ENCODE measurements around the gene RPS23.

- PRO-cap, result unidirectional peak, plus-strand start at chr5:81342716
- RAMPAGE, long total RNA, 5 experiments, result no peak in any of the 5 experiments
- RRBS, result no CpG with 5 or more reads among the region's 3 CpGs
These were observed 41.1 kb downstream of the ZCCHC9 start for GRCh38 chr5:81342505-81342792.

GRCh38 chr5:81344775-81345279 is 43.4 kb downstream of the ZCCHC9 start:
- PRO-cap, result no peak
- RAMPAGE, long total RNA, 5 experiments, result no peak in any of the 5 experiments
- RRBS, result no CpG with 5 or more reads among the region's 13 CpGs

DNA sequence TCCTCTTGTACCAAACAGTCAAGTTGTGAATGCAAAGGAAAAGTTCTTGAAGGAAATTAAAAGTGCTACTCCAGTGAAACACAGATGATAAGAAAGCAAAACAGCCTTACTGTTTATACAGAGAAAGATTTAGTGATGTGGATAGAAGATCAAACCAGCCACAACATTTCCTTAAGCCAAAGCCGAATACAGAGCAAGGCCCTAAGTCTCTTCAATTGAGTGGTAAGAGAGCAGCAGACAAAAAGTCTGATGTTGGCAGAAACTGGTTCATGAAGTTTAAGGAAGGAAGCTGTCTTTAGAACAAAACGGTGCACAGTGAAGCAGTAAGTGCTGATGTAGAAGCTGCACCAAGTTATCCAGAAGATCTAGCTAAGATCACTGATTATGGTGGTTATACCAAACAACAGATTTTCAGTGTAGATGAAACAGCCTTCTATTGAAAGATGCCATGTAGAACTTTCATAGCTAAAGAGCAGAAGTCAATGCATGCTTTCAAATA is 144.2 kb upstream of the ACOT12 start:
- PRO-cap, result no peak
- RAMPAGE, long total RNA, 5 experiments, result no peak in any of the 5 experiments
- RRBS, result no CpG with 5 or more reads among the region's 2 CpGs

- PRO-cap, result no peak
- RAMPAGE, long total RNA, 5 experiments, result start-site peak on the minus strand in 3 of 5 experiments, at chr5:81723961-81724213 at its widest, 5 to 9 reads per replicate
- RRBS, result no CpG with 5 or more reads among the region's 1 CpG
These were observed 27.1 kb downstream of the SSBP2 start for GRCh38 chr5:81723861-81724165.

GRCh38 chr5:82083852-82084504 is 112.2 kb downstream of the ATG10 start:
- PRO-cap, result no peak
- RAMPAGE, long total RNA, 5 experiments, result start-site peak on the plus strand in 1 of 5 experiments, at chr5:82084081-82084208 at its widest, 6 reads per replicate
- RRBS, result no CpG with 5 or more reads among the region's 11 CpGs

DNA sequence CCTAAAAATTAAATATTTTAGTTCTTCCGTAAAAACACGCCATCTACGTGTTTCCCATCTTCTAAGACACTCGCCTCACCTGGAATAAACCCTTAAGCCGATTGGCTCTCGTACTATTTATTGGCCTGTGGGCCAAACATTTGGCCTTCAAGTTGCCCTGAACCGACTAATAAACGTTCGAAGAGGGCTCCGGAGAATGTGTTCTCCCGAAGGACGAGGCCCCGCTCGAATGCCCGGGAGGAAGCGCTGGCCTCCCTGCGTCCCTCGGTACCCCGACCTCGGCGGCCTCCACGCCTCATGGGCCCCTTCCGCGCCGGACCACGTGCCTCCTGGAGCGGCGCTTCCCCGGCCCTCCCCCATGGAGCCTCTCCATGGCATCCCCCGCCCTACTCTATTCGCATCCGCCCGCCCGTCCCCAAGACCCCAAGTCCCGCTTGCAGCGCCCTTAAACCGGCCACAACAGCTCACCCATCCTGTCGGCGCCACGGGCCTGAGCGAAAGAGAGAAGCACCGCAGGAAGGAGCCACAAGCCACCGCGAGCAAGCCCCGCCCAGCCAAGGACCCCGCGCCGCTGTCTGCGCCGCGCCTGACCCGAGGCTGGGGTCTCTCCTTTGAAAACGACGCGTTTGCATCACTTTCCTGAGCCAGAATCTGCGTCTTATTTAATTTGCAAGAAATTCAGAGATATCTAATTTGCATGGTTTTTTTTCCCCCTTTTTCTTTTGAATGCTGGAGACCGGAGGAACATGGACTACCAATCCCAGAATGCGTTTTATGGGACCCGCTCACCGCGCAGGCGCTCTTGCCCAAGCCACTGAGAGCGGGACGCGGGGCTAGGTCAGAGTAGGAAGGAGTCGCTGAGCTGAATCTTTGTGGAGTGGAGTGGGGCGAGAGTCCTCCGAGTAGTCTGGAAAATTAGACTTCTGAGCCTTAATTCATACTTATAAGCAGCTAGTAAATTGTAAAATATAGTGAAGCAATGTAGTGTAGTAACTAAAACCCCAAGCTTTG is at the start of gene RPS23:
Gene RPS23 (minus strand): TSS at position 503 of the 1,011 bp plus-strand sequence.
- PRO-cap, result bidirectional peak, plus-strand start at position 854 of the sequence, minus-strand start at position 503 of the sequence
- RAMPAGE, long total RNA, 5 experiments, result start-site peak on the plus strand in 1 of 5 experiments, centred at position 813 of the sequence, 7 reads per replicate; start-site peak on the minus strand in 4 of 5 experiments, centred at positions 503 to 518 of the sequence, 4,474 to 75,856 reads per replicate
- RRBS, result 1% methylated on average over 13 of the region's 68 CpGs

DNA sequence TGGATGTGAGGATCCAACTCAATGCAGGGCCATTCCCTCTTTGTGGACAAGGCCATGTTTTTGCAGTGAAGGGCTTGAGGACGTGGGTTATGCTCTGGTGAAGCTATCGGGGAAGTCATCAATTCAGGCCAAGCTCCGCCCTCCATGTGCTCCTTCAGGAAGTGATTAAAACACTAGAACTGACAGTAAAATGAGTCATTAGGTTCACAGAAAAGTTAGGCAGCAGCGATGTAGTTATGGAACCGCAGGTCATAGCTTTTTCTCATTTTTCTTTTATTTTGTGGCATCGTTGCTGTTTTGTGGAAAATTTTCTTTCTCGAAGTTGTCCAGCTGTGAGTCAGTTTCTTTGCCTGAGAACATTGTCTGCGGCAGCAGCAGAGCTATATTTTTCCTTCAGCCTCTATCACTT is 110.7 kb upstream of the RPS23 start:
- PRO-cap, result no peak
- RAMPAGE, long total RNA, 5 experiments, result no peak in any of the 5 experiments
- RRBS, result no CpG with 5 or more reads among the region's 8 CpGs

DNA sequence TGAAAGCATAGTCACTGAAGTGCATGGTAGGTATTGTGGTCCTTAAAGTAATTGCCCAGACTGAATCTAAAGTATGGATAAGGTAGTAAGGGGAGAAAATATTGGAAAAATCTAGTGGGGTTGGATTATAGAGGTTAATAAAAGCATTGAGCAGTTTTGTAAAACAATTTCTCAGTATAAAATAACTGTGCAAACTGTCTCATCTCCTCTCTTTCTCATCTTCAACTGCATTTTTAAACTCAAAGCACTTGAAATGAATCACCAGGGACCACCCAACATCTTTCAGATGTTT is 61.8 kb downstream of the TMEM167A start:
- PRO-cap, result no peak
- RAMPAGE, long total RNA, 5 experiments, result no peak in any of the 5 experiments

DNA sequence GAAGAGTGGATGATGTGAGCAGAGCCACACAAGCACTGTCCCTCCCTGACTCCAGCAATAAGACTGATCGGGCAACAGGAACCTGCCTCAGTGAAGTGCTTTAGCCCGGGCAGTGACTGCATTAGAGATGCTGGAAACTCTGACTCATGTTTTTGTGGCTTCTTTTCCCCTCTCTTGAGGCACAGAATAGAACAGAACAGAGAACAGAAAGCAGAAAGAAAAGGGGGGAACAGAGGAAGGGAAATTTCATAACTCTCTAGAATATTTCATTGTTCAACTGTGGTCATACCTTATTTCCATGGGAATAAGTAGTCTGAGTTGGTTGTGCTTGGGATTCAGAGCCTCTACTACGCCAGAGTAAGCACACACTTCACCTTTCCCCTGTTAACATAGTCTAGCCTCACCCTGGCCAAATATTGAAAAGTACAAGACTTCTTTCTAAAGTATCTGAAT is 164.8 kb upstream of the VCAN start:
- PRO-cap, result bidirectional peak, plus-strand start at position 334 of the sequence, minus-strand start at position 56 of the sequence
- RAMPAGE, long total RNA, 5 experiments, result no peak in any of the 5 experiments
- RRBS, result no CpG with 5 or more reads among the region's 3 CpGs

DNA sequence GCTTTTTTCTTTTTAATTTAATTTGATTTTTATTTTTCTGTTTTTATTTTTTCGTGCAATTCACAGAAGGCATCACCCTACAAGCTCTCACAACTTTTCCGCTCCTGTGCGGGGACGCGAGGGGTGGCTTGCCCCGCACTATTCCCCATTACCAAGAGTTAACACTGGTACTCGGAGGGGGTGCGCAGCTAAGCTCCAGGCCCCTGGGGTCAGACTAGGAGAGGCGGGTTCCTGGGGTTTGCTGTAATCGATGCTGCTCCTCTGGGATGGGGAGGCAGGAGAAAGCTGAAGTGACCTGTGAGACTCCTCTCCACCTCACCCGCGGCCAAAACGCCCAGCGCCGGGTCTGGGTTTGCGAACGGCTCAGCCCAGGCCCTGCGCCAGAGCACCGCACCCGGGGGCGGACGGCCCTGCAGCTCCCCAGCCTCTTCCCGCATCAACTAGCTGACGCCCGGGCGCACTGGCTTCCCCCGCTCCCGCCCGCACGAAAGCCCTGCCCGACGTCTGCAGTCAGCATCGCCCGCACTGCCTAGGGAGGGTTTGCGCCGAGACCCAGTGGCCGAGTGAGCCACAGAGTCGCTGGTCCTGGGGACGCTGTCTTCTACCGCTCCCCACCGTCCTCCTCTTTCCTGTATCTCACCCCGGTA is 1.1 kb downstream of the EDIL3 start:
- PRO-cap, result bidirectional peak, plus-strand start at position 555 of the sequence, minus-strand start at position 442 of the sequence
- RAMPAGE, long total RNA, 5 experiments, result no peak in any of the 5 experiments
- RRBS, result 15% methylated on average over 12 of the region's 42 CpGs

DNA sequence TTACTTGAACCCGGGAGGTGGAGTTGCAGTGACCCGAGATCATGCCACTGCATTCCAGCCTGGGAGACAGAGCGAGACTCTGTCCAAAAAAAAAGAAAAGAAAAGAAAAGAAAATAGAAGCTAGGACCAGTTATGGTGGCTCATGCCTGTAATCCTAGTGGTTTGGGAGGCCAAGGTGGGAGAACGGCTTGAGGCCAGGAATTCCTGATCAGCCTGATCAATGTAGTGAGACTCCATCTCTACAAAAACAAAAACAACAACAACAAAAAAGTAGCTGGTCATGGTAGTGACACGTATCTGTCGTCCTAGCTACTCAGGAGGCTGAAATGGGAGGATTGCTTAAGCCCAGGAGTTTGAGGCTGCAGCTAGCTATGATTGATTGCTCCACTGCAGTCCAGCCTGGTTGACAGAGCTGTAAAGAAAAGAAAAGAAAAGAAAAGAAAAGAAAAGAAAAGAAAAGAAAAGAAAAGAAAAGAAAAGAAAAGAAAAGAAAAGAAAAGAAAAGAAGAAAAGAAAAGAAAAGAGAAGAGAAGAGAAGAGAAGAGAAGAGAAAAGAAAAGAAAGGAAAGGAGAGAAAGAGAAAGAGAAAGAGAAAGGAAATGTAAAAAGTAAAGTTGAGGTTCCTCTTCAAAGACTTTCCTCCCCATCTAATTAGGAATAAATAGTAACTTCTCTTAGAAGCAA is 154.4 kb upstream of the EDIL3 start:
- PRO-cap, result no peak
- RAMPAGE, long total RNA, 5 experiments, result no peak in any of the 5 experiments
- RRBS, result no CpG with 5 or more reads among the region's 6 CpGs

DNA sequence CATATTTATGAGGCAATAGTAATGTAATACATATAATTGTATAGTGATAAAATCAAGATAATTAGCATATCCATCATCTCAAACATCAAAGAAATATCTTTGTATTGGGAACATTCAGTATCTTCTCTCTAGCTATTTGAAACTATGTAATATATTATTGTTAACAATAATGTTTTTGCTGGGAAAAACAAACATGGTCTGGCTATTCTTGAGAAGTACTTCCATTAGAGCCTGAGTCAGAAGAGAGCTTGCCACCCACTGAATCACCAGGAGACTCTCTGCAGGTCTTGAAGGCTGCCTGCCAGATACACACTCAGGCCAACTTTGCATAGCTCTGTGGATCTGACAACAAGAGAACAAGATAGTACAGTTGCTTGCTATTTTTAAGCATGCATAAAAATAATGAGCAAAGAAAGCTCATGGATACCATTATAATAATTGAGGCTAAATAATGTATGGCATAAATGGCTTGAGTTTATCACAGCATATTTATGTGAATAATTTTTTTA is 501.2 kb upstream of the EDIL3 start:
- PRO-cap, result no peak
- RAMPAGE, long total RNA, 5 experiments, result no peak in any of the 5 experiments

GRCh38 chr5:85293385-85293732 is 908.7 kb upstream of the EDIL3 start:
- PRO-cap, result no peak
- RAMPAGE, long total RNA, 5 experiments, result no peak in any of the 5 experiments
- RRBS, result no CpG with 5 or more reads among the region's 4 CpGs

DNA sequence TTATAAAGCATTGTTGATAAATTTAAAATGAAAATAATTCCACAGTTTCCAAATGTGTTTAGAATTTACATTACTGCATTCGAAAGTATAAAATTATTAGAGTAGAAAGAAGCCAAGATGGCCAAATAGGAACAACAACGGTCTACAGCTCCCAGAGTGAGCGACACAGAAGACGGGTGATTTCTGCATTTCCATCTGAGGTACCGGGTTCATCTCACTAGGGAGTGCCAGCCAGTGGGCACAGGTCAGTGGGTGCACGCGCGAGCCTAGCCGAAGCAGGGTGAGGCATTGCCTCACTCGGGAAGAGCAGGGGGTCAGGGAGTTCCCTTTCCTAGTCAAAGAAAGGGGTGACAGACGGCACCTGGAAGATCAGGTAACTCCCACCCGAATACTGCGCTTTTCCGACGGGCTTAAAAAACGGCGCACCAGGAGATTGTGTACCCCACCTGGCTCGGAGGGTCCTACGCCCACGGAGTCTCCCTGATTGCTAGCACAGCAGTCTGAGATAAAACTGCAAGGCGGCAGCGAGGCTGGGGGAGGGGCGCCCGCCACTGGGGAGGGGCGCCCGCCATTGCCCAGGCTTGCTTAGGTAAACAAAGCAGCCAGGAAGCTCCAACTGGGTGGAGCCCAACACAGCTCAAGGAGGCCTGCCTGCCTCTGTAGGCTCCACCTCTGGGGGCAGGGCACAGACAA is 979.2 kb upstream of the COX7C start:
- PRO-cap, result no peak
- RAMPAGE, long total RNA, 5 experiments, result no peak in any of the 5 experiments
- RRBS, result no CpG with 5 or more reads among the region's 26 CpGs

DNA sequence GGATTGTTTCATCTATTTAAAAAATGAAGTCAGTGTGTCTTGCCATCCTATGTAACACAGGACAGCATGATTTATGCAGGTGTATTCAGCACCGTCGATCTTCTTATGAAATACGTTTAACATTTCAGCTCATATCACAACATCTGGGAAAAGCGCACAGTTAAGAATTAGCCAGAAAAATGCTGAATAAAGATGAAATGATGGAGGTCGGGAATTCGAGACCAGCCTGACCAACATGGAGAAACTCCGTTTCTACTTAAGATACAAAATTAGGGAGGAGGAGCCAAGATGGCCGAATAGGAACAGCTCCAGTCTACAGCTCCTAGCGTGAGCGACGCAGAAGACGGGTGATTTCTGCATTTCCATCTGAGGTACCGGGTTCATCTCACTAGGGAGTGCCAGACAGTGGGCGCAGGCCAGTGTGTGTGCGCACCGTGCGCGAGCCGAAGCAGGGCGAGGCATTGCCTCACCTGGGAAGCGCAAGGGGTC is 107.3 kb upstream of the COX7C start:
- PRO-cap, result no peak
- RAMPAGE, long total RNA, 5 experiments, result no peak in any of the 5 experiments
- RRBS, result no CpG with 5 or more reads among the region's 21 CpGs

DNA sequence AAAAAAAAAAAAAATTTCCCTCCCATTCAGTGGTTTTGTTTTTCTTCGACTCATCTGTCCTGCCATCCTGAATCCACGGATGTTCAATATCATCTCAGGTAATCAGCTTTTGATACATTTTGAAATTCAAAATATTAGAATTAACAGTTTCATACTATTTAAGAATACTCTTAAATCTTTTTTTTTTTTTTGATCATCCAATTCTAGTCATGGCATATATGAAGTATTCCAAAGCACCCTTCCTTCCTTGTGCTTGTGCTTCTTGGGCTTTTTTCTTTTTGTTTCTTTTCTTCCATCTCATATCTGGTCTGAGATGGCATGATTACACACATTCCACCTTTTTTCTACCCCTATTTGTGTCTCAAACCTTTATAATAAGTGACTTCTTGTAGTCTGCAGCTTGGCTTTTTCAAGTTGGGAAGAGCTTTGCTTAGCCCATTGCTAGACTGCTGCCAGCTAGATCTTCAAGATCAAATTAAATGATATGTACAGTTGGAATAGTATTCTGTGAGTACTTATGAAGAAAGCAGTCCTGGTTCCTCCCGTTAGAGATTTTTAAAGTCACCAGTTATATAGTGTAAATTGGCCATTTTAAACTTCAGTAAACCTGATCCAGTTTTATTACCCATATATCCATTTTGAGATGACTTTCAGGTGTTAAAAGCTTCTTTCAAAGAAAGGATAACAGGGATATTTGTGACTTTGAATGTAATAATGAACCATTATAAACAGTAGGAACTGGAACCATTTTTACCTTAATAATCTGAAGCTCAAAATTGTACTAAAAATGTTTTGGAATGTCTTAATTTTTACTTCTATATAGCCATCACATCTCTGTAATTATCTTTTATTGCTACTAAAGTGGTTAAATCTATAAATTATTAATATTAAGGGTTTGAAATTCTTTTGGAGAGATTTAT is 28.8 kb downstream of the CCNH start:
- PRO-cap, result no peak
- RAMPAGE, long total RNA, 5 experiments, result start-site peak on the minus strand in 2 of 5 experiments, centred at positions 218 to 496 of the sequence, 10 to 16 reads per replicate
- RRBS, result no CpG with 5 or more reads among the region's 3 CpGs

DNA sequence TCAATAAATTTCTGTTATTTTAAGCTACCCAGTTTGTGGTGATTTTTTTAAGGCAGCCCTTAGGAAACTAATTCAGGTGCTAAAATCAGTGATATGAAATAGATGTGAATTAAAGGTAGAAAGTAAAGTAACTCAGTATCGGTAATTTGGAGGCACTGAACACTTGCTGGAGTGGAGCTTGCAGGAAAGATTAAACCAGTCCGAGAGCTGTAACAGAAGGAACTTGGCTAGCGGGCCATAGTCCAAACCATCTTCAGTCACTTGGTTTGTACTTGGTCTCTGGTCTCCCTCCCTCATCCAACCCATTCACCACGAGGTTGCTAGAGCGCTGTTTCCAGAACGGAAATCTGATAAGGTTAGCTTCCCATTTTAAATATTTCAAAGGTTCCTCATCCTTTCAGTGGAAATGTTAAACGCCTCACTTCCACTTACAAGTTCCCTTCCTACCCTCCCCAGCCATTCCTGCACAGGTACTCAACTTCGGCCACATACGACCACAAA is 925 bp downstream of the CCNH start:
- PRO-cap, result bidirectional peak, plus-strand start at position 305 of the sequence, minus-strand start at position 259 of the sequence
- RAMPAGE, long total RNA, 5 experiments, result no peak in any of the 5 experiments
- RRBS, result no CpG with 5 or more reads among the region's 9 CpGs

DNA sequence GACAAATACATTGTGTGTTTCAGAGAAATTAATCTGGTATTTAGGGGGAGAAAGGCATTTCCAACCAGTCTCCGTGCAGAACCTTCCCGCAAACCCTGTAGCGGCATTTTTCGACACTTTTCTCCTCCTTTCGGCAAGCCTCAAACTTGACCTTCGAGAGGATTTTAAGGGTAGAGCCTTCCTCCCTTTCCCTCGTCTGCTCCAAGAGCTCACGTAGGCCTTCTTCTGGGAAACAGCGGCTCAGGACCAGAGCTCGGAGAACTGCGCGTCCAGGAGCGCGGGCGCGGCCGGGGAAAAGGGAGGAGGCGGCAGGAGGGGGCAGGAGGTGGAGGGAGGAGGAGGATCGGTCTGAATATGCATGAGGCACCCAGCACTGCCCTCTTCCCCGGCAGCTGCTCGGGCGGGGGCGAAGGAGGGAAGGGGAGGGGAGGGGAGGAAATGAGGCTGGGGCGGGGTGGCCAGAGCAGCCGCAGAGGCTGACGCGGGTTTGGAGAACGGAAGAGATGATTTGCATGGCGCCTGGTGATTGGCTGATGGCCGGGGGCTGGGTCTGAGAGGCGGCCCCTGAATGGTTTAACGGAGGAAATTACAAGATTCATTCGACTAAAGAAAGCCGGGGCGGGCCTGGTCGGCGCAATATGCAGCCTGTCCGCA is 127.5 kb downstream of the TMEM161B start:
- PRO-cap, result unidirectional peak, minus-strand start at position 270 of the sequence
- RAMPAGE, long total RNA, 5 experiments, result no peak in any of the 5 experiments
- RRBS, result 1% methylated on average over 7 of the region's 38 CpGs

DNA sequence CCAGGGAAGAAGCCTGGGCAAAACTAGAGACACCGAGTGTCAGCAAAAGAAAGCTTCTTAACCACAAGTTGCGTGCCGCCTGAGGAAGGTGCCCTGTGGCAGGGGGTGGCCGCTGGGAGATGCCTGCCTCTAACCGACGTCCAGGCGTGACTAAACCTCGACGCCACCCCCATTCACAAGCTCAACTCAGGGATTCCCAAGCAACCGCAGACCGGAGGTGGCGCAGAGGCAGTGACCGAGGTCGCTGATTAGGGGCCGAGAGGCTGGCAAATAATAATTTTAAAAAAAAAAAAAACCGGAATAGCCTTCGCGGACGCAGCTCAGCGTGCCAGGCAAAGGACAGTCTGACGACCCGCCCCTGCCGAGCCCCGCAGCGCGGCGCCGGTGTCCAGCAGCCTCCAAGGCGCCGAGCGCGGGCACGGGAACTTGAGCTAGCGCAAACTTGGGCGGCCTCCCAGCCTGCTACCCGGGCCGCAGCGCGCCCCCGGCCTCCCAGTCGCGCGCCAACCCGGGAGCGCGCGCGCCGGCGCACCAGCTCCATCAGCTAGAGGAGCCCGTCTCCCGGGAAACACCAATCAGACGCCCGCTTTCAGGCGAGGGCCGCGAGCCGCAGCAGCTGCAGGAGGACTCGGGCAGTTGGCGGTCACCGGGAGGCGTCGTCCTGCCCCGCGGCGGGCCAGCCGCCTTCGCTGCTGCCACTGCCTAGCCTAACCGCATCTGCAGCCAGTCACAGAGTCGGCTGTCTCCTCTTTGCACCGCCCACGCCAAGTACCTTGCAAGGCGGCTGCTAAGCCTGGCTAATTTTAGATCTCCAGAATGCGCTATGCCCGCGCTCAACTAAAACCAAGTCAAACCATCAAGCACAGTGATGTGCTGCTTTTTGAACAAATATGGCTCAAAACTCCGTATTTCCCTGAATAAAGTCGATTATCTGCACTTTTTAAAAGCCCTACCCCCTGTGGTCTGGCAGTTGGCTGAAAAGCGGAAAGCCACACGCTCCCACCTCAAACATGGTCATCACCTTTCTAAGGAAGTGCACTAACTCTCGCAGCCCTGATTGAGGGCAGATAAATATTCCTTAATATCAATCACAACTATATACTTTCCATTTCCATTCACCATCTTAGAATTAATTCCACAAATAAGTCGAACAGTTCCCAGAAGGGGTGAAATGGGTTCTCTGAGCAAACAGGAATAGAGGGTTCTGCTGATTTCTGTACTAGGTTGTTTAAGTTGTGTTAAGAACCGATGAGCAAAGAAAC is 222.0 kb downstream of the MEF2C start:
- PRO-cap, result bidirectional peak, plus-strand start at position 800 of the sequence, minus-strand start at position 508 of the sequence
- RAMPAGE, long total RNA, 5 experiments, result no peak in any of the 5 experiments
- RRBS, result 11% methylated on average over 32 of the region's 83 CpGs

GRCh38 chr5:88667215-88667705 is 215.7 kb downstream of the MEF2C start:
- PRO-cap, result no peak
- RAMPAGE, long total RNA, 5 experiments, result no peak in any of the 5 experiments
- RRBS, result 17% methylated on average over 2 of the region's 13 CpGs